ENCODE data around the gene SAMD14.

DNA sequence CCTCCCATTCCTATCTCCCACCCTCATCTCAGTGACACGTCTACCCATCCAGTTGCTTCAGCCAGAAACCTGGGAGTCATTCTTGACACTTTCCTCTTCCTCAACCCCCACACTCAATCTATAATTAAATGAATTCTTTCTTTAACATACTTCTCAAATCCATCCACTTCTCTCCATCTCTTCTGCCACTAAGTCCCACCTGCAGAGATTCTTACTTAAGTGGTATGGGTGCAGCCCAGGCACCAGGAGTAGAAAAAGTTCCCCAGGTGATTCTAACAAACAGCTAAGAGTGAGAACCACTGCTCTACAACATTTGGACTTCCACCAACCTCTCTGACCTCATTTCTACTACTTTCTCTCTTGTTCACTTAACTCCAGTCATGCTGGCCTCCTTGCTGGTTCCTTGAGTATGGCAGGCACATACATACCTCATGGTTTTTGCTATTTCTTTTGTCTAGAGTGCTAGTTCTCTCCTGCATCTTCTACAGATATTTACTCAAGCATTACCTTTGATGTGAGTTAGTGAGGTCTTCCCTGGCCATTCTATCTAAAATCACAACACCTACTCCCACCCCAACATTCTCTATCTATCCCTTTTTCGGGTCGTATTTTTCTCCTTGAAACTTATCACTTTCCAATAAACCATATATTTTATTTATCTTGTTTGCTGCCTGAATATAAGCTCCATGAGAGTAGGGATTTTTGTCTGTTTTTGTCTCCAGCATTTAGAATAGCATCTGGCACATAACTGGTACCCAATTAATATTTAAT lies 17.9 kb downstream of the SPOP start:
- PRO-cap: no peak

DNA sequence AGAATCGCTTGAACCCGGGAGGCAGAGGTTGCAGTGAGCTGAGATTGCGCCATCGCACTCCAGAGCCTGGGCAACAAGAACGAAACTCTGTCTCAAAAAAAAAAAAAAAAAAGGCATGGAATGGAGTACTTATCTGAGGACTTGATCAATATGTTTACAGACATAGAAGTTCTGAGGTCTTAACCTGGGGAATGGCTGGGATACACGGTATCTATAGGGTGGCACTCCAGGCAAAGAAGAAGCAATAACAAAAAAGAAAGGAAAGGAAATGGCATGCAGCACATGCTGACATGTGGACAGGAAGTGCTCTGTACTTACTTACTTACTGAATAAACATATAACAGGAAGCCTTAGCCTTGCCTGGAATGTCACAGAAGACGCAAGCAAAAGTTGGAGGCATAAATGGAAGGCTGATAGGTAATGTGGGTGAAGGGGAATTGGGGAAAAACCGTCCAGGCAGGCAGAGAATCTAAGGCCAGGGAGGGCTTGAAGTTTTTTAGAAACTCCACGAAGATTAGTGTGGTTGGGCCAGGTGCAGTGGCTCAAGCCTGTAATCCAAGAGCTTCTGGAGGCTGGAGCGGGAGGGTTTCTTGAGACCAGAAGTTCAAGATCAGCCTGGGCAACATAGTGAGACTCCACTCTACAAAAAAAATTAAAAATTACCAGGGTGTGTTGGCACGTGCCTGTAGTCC lies 10.1 kb upstream of the SPOP start:
- PRO-cap: bidirectional peak, plus-strand start at position 353 of the sequence, minus-strand start at position 238 of the sequence

GRCh38 chr17:49742397-49742924 lies 21.5 kb downstream of the FAM117A start:
- PRO-cap: no peak

DNA sequence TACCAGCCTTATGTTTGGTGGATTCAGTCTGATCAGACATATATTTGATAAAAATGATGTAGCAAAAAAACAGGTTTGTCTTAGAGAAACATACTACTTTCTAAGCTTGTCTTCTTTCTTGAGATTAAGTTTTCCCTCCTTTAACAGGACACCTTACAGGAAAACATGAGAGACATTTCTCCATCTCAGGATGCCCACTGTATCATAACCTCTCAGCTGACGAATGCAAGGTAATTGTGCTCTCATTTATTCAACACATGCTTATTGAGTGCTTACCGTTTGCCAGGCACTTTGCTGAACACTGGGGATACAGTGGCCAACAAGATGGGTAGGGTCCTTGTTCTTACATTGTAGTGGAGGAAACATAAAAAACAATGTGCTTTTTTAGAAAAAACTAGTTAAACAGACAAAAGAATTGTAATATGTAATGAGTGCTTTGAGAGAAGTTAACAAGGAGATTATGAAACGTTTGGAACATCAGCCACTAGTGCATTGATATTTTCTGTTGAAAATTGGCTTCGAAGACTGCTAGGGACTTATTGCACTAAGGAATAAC lies 16.8 kb downstream of the KAT7 start:
- PRO-cap: no peak

- PRO-cap: no peak
Observed at GRCh38 chr17:49987819-49988291, 7.2 kb downstream of the DLX3 start.

DNA sequence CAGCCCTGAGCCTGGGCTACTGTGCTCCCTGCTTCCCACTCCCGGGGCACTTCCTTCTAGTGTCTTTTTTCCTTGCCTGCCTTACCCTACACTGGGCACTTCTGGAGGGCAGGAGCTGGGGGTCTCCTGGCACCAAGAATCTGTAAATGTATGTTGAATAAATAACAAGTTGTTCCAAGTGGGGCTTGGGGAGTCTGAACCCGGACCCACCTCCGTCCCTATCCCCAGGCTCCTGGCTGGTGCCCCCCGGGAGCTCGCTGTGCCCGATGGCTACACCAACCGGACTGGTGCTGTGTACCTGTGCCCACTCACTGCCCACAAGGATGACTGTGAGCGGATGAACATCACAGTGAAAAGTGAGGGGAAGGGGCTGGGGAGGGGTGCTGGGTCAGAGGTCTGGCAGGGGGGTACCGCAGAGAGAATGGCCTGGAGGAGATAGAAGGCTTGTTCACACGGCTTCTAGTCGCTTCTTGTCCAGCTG lies 8.0 kb downstream of the ITGA3 start:
- PRO-cap: no peak

DNA sequence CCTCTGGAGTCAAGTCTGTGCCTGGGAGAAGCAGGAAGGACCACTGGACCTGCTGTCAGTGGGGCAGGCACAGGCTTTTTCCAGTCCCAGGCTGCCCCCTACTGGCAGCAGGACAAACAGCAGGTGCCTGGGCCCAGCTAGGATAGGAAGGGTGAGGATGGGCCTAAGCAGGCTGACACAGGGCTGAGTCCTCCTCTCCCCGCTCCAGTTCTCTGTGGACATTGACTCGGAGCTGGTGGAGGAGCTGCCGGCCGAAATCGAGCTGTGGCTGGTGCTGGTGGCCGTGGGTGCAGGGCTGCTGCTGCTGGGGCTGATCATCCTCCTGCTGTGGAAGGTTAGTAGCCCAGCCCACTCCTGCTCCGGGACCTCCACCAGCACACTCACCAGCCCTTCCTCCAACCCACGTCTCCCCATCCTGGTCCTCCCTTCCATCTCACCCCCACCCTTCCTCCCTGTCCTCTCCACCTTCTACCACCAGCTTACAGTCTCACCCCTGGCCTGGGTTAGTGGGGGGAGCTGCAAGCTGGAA lies 7.6 kb upstream of the PDK2 start:
- PRO-cap: no peak

- PRO-cap: bidirectional peak, plus-strand start at chr17:50129915, minus-strand start at chr17:50129787; bidirectional peak, plus-strand start at chr17:50130268, minus-strand start at chr17:50130170
Observed at GRCh38 chr17:50129482-50130651, at the start of gene SAMD14. SAMD14 (minus strand) TSS chr17:50130160.

DNA sequence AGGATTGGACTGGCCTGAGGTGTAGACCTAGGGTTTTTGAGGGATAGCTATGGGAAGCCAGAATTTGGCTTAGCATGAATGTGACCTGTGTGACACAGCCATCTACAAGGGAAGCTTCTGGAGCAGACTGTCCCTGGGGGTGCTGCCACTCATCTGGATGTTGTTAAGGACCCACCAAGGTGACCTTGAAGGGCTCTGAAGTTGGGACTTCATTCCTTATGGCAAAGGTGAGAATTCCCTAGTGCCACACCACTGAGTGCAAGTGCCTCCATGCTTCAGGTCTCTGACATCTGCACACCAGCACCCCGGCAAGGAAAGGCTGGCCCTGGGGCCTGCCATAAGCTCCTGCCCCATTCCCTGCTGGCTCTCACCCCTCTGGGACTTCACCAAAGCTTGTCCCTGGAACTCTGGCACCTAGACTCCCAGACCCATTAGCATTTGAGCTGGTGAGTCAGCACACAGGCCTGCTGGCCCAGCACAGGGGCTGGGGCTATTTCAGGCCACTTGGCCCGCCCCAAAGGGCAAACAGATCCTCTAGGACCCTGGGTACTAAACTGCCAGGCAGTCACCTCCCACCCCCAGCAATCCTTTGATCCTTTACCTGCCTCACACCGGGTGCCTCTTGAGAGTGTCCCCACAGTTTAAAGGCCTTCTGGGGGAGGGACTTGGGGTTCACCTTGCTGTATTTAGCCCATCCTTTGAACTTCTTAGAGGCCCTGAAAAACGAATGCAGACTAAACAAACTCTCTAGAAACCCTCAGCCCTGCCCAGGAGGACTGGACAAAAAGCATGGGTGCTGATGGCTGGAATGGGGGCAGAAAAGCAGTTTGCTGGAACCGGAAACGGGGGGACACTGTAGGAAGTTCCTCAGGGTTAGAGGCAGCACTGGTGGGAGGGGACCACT lies 3.1 kb upstream of the SAMD14 start:
- PRO-cap: no peak

- PRO-cap: bidirectional peak, plus-strand start at chr17:50150083, minus-strand start at chr17:50150023
Observed at GRCh38 chr17:50149710-50150650, 497 bp downstream of the PPP1R9B start.

- PRO-cap: bidirectional peak, plus-strand start at chr17:50178119, minus-strand start at chr17:50178016
Observed at GRCh38 chr17:50177705-50178798, 12.2 kb downstream of the SGCA start.

DNA sequence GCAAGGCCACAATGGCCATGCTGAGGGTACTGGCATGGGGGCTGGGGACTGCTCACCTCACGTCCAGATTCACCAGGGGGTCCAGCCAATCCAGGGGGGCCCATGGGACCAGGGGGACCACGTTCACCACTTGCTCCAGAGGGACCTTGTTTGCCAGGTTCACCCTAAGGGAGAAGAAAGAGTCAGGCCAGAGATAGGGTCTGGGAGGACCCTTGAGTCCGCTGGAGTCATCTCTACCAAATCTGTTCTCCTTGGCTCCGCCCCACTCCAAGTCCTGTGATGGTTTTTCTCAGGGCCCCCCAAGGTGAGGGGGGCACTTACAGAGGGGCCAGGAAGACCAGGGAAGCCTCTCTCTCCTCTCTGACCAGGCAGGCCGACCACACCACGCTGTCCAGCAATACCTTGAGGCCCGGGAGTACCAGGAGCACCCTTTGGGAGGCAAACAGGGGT lies 12.6 kb downstream of the COL1A1 start:
- PRO-cap: no peak

DNA sequence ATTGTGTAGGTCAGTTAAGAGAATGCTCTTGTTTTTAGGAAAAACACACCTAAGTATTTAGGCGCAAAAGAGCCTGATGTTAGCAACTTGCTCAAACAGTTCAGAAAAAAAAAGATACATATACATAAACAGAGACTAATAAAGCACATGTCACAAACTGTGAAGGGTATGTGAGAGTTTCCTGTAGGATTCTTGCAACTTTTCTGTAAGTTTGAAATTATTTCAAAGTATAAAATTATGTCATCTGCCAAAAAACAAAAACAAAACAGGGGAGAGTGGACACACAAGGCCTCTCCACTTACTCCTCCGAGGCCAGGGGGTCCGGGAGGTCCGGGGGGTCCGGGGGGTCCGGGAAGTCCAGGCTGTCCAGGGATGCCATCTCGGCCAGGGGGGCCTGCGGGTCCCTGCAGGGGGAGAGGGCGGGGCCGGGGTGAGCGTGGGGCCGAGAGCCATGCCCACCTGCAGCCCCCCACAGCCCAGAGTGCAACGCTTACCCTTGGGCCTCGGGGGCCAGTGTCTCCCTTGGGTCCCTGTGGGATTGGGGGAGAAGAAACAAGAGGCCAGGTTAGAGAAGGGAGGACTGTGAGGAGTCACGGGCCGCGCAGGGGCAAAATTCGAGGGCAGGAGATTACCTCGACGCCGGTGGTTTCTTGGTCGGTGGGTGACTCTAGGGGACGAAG lies 2.4 kb downstream of the COL1A1 start:
- PRO-cap: no peak

GRCh38 chr17:50199604-50200633 lies 1.5 kb downstream of the COL1A1 start:
- PRO-cap: bidirectional peak, plus-strand start at chr17:50199862, minus-strand start at chr17:50199769; bidirectional peak, plus-strand start at chr17:50200338, minus-strand start at chr17:50200221

GRCh38 chr17:50201718-50202123 lies 290 bp upstream of the COL1A1 start:
- PRO-cap: bidirectional peak, plus-strand start at chr17:50201769, minus-strand start at chr17:50201629

GRCh38 chr17:50205347-50205922 lies 4.0 kb upstream of the COL1A1 start:
- PRO-cap: bidirectional peak, plus-strand start at chr17:50205707, minus-strand start at chr17:50205584

DNA sequence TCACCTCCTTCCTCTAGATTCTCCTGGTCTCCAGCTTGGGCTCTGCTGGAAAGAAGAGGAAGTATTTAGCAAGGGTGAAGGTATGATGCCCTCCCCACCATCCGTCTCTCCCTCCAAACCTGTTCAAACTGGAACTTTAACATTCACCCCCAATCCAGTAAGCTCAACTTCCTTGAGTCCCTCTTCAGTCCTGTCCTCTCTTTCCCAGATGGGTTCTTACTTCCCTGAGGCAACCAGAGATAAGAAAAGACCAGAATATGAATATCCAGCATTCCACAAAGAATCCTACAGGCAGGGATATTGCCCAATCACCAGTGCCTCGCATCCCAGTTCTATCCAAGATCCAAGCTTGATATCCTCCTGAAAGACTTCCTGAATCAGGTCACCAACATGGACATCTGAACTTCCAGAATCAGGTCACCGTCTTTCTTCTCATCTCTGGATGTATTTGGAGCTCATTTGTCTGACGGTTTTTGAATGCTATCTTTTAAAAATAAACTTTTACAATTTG lies 13.5 kb upstream of the COL1A1 start:
- PRO-cap: no peak

GRCh38 chr17:50257084-50257394 lies 17.2 kb upstream of the TMEM92 start:
- PRO-cap: no peak

GRCh38 chr17:50391384-50391736 lies 6.0 kb downstream of the LRRC59 start:
- PRO-cap: no peak

- PRO-cap: no peak
Observed at GRCh38 chr17:50483068-50483725, 4.5 kb downstream of the RSAD1 start.